REH cell (cell line): ENCODE measurements around a stretch of chr12.

- PRO-cap = no peak
Measured at GRCh38 chr12:57851002-57851585, 4.6 kb upstream of the CTDSP2 start.

DNA sequence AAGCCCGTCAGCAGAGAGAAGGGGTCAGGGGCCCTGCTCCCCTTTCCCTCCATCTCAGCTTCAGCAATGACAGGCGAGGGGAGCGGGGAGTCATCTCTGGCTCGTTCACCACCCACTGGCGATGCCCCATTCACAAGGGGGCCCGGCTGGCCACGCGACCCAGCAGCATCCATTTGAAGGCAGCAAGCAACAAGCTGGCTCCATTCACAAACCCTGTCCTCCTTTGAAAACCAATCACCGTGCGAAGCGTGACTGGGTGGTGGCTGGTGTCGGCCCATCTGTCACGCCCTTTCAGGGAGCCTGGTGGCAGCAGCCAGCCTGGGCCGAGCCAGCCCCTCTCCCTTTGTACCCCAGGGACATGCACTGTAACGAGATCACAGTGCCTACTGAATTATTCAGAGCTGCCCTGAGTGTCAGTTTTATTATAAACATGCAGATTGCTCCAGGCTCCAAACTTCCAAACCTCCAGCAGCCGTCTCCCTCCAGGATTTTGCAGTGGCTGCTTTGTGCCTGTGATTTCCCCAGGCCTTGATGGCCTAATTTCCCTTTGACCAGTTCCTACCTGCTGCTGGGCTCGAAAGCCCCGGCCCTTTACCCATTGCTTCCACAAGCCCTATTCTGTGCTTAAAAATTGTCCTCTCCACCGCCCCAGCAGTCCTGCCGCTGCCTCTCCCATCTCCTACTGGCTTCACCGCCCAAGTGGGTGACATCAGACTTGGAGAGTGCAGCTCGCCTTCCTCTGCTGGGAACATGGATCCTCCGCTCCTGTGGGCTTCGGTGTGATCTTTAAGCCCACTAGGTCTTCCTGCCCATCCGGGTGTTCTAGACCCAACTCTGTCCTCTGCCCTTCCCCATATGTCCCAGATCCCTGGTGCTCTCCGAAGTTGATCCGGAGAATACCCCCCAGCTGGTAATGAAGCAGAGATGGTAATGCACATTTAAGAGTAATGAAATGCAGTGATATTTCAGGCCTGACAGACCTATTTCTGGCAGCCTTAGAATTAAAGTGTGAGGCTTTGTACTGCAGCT is 22.5 kb upstream of the CTDSP2 start:
- PRO-cap = no peak

- PRO-cap = no peak
Measured at GRCh38 chr12:57889369-57890164, 43.0 kb upstream of the CTDSP2 start.

- PRO-cap = no peak
Measured at GRCh38 chr12:58915286-58916168, 4.8 kb downstream of the LRIG3 start.

- PRO-cap = no peak
Measured at GRCh38 chr12:59030347-59030847, 110.1 kb upstream of the LRIG3 start.

- PRO-cap = no peak
Measured at GRCh38 chr12:59664597-59665016, 68.8 kb downstream of the SLC16A7 start.

GRCh38 chr12:60254674-60255076 is 658.8 kb downstream of the SLC16A7 start:
- PRO-cap = no peak

- PRO-cap = no peak
Measured at GRCh38 chr12:62159053-62159390, 33.6 kb downstream of the TAFA2 start.

GRCh38 chr12:62305203-62306178 is 45.3 kb downstream of the USP15 start:
- PRO-cap = no peak

DNA sequence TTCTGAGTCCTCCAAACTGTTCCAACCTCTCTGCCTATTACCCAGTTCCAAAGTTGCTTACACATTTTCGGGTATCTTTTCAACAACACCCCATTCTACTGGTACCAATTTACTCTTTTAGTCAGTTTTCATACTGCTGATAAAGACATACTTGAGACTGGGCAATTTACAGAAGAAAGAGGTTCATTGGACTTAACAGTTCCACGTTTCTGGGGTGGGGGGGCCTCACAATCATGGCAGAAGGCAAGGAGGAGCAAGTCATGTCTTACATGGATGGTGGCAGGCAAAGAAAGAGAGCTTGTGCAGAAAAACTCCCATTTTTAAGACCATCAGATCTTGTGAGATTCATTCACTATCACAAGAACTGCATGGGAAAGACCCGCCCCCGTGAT is 85.3 kb downstream of the USP15 start:
- PRO-cap = no peak

DNA sequence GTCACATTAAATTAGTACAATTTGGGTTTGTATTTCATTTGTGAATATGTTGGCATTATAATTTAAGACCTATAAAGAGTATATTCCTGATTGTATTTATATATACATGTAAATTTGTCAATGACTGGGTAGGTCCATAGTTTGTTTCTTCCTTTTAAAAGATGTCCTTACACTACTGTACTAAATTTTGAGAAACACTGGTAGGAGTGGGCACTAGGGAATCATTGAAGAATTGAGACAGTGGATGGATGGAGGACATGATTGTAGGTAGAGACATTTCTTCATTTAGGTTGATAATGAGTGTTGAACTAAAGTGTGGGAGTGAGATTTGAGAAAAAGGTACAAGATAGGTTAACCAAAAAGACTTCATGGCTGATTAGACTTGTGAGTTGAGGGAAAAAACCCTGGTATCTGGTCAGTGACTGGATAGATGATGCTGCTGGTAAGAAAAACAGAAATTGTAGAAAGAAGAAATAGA is 12.0 kb downstream of the MON2 start:
- PRO-cap = no peak

DNA sequence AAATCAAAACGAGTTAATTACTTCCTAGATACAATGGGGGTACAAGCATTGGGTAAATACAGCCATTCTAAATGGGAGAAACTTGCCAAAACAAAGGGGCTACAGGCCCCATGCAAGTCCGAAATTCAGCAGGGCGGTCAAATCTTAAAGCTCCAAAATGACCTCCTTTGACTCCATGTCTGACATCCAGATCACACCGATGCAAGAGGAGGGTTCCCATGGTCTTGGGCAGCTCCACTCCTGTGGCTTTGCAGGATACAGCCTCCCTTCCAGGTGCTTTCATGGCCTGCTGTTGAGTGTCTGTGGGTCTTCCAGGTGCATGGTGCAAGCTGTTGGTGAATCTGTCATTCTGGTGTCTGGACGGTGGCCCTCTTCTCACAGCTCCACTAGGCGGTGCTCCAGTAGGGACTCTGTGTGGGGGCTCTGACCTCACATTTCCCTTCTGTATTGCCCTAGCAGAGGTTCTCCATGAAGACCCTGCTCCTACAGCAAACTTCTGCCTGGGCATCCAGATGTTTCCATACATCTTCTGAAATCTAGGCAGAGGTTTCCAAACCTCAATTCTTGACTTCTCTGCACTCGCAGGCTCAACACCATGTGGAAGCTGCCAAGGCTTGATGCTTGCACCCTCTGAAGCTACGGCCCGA is 45.8 kb downstream of the MON2 start:
- PRO-cap = no peak

GRCh38 chr12:62601553-62602196 is 135.0 kb downstream of the MON2 start:
- PRO-cap = unidirectional peak, plus-strand start at chr12:62602013

DNA sequence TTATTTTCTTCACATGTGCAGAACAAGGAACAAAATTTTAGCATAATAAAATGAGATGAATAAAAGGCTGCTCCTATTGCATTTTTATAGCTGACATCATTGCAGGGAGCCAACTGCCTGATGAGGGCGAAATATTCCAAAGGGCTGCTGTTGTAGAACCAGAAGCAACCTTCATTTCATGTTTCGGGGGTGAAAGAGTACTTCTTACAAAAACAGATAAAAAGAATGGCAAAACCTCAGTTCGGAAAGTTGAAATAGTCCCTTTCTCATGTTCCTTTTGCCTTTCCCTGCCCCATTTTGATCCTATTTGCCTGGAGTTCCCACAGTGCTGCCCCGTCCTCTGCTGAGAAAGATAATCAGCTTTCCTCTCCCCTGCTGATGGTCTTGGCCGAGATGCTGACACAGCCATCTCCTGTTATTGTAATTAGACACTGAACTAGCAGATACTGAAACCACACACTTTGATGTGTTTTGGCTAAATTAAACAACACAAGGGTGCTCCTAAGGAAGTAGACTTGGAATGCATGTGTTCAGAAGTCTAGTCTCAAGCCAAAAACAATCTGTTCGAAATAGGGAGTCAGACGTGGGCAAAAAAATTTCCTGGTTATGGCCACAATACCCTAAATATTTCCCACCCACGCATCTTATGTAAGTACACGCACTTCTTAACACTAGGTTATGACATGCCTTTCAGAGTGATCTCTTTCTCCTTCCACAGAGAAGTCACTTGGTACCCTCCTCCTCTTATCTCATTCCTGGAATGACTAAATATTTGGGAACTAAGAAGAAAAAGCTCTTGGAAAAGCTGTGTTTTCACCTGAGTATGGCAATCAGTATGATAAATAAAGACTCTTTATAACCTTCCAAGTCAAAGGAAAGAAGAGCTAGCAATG is 117.2 kb downstream of the PPM1H start:
- PRO-cap = no peak

DNA sequence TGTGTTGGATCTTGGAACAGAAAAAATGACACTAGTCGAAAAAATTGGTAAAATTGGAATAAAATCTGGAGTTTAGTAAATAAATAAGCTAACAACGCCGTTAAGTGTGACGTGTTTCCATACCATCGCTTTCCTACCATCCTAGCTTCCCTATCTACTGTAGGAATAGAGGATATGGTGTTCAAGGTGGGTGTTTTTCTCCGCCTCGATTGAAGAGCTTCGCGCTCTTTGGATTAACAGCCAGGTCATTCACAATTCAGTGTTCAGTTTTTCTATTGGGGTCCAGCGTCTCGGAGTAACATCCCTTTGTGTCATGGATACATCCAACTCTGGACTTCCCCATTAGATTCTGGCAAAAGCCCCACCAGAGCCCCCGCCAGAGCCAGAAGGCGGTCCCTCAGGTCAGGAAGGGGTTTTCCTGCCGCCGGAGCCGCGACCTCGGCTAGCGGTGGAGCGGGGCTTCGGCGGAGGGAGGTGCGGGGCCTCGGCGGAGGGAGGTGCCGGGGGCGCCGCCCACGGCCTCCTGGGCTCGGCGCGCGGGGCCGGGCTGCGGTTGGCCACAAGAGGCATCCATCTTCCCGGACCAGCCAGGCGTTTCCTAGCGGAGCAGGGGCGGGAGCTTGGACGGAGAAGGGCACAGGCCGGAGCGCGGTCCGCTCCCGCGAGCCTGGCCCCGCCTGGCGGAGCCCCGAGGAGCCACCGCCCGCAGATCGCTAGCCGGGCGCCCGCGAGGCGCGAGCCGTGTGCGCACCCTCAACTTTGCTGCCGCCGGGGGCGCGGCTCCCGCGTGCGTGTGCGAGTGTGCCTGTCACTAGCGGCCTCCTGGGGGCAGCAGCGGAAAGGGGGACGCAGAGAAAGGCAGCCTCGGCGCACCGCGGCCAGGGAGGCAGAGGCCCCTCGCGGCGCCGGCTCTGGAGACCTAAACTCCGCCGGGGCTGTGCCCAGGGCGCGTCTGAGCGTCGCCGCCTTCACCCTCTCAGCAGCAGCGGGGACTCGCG is 999 bp upstream of the SRGAP1 start:
- PRO-cap = no peak

- PRO-cap = no peak
Measured at GRCh38 chr12:63897882-63898366, 53.4 kb downstream of the SRGAP1 start.

DNA sequence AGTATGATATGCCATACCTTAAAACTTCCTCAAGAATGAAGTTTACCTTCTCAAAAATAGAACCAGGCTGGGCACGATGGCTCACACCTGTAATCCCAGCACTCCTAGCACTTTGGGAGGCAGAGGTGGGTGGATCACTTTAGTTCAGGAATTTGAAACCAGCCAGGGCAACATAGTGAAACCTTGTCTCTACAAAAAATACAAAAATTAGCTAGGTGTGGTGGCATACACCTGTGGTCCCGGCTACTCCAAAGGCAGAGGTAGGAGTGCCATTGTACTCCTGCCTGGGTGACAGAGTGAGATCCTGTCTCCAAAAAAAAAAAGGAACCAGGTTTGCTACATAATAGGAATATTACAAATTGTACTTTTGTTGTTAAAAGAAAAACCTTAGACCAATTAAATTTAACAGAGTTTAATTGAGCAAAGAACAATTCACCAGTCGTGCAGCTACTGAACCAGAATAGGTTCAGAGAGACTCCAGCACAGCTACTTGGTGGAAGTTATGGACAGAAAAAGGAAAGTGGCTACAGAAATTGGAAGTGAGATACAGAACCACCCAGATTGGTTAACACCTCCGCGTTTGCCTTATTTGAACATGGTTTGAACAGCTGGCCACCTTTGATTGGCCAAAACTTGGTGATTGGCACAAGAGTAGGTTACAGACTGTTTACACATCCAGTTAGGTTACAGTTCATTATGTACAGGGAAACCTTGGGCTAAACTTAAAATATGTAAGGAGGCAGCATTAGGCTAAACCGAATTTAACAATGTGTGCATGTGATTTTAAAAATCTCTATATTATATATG is 54.7 kb downstream of the SRGAP1 start:
- PRO-cap = no peak

- PRO-cap = no peak
Measured at GRCh38 chr12:63918136-63919453, 74.1 kb downstream of the SRGAP1 start.

- PRO-cap = no peak
Measured at GRCh38 chr12:64219023-64219654, 3.0 kb downstream of the KICS2 start.

- PRO-cap = no peak
Measured at GRCh38 chr12:64452686-64453216, 831 bp downstream of the TBK1 start.